GM12892 (cell line): ENCODE measurements around a stretch of chr17.

DNA sequence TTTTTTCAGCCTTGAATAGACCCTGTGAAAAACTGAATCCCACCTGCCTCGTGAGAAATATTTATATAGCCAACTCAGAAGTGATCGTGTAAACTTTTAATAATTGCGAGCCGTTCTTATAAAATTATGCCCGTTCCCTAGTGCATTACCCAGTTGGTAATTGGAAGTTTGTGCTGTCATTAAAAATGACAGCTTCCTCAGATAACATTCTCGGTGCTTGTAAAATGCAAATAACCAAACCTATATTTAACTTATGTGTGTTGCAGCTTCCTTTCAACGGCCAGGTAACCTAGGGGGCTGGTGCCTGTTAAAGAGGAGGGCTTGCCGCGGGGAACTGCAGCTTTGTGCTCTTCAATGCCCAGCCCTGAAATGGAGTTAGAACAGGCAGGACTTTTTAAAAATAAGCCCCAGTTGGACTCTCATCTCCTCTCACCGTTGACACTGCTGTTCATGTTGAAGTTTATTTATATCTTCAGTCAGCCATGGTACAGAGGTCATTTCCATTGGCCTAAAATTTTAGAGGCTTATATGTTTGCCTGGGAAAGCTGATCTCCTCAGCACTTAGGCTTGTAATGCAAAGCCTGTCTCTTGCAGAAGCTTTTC, 74.5 kb downstream of the RPA1 start:
- RRBS, result no CpG with 5 or more reads among the region's 10 CpGs

GRCh38 chr17:1960295-1960803, 64.8 kb downstream of the RTN4RL1 start:
- RRBS, result no CpG with 5 or more reads among the region's 13 CpGs

GRCh38 chr17:1967099-1967728, 57.9 kb downstream of the RTN4RL1 start:
- RRBS, result no CpG with 5 or more reads among the region's 14 CpGs

- RRBS, result no CpG with 5 or more reads among the region's 12 CpGs
These were observed 25.4 kb downstream of the RTN4RL1 start for GRCh38 chr17:1999601-2000348.

- RRBS, result no CpG with 5 or more reads among the region's 10 CpGs
These were observed 20.7 kb downstream of the RTN4RL1 start for GRCh38 chr17:2004365-2004909.

- RRBS, result 2% methylated on average over 15 of the region's 31 CpGs
These were observed 1.6 kb downstream of the HIC1 start for GRCh38 chr17:2056467-2056882.

GRCh38 chr17:2088521-2088942, 33.6 kb downstream of the HIC1 start:
- RRBS, result no CpG with 5 or more reads among the region's 2 CpGs

- RRBS, result no CpG with 5 or more reads among the region's 2 CpGs
These were observed 36.2 kb downstream of the HIC1 start for GRCh38 chr17:2091034-2091483.

DNA sequence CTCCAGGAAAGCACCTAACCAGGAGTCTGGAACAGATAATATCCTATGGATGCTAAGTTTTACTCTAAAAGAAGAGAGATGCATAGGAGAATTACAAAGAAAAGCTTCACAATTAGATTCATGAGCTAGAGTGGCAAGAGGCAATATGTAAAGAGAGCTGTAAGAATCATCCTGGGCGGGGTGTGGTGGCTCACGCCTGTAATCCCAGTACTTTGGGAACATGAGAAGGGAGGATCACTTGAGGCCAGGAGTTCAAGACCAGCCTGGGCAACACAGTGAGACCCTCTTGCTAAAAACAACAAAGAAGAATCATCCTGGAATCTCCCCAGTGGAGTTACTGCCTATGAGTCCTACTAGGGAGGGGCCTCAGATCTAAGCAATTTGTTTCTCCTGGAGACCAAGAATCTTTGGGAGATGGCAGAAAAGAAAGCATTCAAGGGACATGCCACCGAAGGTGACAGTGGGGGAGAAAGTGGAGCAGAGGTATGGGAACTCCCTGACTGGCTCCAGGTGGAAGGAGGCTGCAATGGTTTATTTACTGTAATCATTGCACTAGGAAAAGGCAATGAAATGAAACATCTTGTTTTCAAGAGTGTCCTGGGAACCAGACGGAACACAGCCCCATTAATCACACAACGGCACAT, 119.2 kb downstream of the HIC1 start:
- RRBS, result no CpG with 5 or more reads among the region's 5 CpGs

GRCh38 chr17:2230604-2231367, 72.8 kb downstream of the SMG6 start:
- RRBS, result no CpG with 5 or more reads among the region's 8 CpGs

- RRBS, result no CpG with 5 or more reads among the region's 14 CpGs
These were observed 62.9 kb downstream of the SMG6 start for GRCh38 chr17:2240626-2241189.

GRCh38 chr17:2323696-2324722, 12.2 kb downstream of the TSR1 start:
- RRBS, result no CpG with 5 or more reads among the region's 7 CpGs

DNA sequence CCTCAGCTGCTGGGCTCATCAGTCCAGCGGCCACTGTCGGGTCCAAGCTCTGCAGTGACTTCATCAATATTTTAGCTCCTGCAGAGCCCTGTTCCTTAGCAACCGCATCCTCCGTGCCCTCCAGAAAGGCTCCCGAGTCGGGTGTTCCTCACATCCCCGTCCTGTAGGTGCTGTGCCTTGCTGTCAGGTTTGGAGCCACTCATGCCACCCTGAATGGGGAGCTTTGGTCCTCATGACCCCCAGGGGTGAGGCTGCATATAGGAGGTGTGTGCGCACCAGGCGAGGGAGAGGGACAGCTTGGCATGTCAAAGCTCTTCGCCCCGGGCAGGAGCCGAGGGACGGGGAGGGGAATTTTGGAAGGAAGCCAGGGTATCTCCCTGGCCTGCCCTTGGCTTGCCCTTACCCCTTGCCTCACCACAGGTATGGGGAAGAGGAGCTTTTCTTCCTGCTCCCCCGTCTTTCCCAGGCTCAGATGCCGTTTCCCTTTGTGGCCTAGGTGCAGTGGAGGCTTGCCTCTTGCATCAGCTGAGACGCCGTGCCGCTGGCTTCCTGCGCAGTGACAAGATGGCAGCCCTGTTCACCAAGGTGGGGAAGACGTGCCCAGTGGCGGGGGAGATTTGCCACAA, 24.0 kb downstream of the SGSM2 start:
- RRBS, result no CpG with 5 or more reads among the region's 21 CpGs

- RRBS, result no CpG with 5 or more reads among the region's 5 CpGs
These were observed 17.5 kb downstream of the MNT start for GRCh38 chr17:2383314-2383782.

DNA sequence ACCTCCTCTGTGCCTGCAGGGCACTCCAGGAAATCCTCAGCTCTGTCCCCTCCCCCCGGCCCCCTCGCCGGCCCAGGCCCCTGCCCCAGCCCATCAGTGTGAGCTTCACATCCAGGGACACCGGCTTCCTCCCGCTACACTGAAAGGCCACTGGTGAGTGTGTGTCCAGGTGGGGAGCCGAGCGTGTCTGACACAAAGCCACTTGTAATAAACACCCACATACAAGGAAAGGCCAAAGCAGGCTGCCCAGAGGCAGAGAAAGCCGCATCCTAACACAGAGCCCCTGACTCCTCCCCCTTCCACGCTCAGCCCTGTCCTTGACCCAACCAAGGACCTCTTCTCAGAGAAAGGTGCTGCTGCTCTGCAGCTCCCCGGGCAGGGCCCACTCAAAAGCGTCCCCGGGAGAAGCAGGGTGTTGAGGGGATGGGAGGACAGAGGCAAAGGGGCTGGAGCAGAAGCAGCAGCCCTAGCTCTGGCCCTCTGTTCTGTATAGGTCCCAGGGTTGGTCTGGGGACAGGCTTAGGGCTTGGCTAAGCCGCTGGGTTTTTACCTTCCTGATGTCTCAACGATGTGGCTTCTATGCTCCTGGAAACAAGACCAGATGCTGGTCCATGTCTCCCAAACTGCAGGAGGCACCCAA, 15.5 kb downstream of the MNT start:
- RRBS, result 100% methylated on average over 1 of the region's 14 CpGs

DNA sequence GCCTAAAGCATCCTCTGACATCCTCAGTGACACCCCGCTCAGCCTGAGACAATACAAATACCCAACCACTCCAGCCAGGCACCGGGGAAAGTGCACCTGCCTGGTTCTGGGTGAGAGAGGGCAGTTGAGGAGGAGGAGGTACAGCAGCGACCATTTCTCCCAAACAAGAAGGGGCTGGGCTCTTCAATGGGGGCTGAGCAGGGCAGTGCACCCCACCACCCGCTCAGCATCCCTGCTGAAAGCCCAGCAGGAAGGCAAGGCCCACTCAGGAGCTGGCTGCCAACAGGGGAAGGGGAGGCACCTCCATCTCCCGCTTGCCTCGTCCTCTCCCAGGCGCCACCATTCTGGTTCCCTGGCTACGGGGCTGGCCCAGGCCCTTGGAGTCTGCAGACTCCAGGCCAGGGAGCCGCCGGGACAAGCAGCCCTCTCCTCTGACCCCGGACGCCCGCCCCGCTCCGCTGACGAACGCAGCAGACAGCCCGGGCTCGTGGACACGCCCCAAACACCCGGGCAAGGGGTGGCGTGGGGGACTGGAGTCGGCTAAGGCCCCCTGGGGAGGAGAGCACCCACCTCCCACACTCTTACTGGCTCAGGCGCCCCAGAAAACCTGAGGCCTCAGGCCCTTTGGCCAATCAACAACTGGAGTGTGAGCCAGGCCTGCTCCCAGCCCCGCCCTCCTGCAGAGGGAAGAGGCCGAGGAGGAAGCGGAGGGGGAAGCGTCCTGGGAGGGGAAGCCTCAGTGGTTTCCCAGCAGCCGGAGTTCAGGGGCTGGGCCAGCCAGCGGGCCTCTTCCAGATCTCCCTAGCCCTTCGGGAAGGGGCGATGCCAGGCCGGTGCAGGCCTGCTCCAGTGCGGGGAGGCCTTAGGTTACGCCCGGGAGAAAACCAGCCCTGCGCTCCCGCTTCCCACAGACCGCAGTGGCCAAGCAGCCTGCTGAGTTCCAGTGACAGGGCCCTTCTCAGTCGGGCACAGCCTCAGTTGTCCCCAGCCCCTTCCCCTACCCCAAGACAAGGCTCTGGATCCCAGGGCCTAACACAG, 4.2 kb downstream of the MNT start:
- RRBS, result 1% methylated on average over 14 of the region's 40 CpGs

GRCh38 chr17:2435138-2435764, 34.4 kb upstream of the MNT start:
- RRBS, result no CpG with 5 or more reads among the region's 10 CpGs

- RRBS, result no CpG with 5 or more reads among the region's 8 CpGs
These were observed 1.6 kb downstream of the PAFAH1B1 start for GRCh38 chr17:2595014-2595497.

- RRBS, result 67% methylated on average over 1 of the region's 48 CpGs
These were observed 21.3 kb downstream of the CLUH start for GRCh38 chr17:2690018-2690835.